Amniotic epithelial cell (primary cell): ENCODE measurements around a stretch of chr1.

- RRBS = no CpG with 5 or more reads among the region's 4 CpGs
Measured at GRCh38 chr1:206750323-206750698, 20.3 kb upstream of the IL19 start.

DNA sequence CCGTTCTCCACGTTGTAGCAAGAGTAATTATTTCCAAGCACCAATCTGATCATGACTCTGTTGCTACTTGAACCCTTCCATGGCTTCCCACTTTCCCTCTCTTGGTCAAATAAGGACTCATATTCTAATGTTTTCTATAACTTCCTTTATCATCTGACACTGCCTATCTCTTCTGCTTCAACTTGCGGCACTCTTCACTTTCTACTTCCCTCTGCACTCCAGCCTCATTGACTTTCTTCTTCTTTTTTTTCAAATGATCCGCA lies 7.2 kb upstream of the IL10 start:
- RRBS = no CpG with 5 or more reads among the region's 4 CpGs

DNA sequence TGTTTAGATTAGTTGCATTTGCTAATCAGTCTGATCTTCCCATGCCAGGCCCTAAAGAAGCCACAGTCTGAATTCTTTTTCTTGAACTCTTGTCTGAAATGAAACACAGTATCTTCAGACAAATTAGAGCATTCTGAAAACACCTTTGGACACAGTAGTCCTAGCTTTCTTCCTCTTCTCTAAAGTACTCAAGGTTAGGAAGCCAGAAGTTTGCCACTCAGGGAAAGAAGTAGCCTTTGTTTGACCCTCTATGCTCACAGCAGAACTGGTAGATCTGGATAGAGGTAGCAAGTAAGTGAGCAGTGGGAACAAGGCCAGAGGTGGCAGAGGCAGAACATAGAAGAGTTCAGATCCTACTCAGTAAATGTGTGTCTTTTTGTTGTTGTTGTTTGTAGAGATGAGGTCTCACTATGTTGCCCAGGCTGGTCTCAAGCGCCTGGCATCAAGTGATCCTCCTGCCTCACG lies 7.3 kb upstream of the PIGR start:
- RRBS = no CpG with 5 or more reads among the region's 2 CpGs

GRCh38 chr1:207030874-207031490 lies 1.6 kb downstream of the C1orf116 start:
- RRBS = no CpG with 5 or more reads among the region's 1 CpG

- RRBS = no CpG with 5 or more reads among the region's 5 CpGs
Measured at GRCh38 chr1:207054345-207055260, 1.5 kb downstream of the PFKFB2 start.

DNA sequence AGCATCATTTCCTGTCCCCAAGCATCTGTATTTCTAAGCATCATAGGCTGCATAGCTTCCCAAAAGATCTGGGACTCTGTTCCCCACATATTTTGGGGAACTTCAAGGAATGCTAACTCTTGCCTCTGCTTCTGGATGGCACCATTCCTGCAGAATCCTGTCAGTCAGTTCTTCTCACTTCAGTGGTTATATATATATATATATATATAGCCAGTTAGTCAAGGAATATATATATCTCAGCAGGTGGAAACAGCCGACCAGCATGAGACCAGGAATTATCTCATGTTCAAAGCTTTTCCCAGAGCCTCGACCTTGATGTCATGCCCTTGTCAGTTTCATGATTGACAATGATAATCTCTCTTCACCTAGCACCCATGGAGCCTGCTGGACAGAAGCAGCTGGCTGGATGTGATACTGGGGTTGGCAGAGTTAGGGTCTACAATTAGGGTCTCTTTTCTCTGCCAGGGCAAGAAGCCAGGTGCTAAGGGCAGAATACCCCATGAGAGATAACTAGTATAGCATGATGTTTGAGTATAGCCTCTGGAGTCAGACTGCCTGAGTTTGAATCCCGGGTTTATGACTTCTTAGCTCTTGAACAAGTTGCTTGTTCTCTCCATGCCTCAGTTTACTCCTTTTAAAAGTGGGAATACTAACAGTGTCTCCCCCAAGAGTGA lies 2.5 kb downstream of the PFKFB2 start:
- RRBS = no CpG with 5 or more reads among the region's 3 CpGs

DNA sequence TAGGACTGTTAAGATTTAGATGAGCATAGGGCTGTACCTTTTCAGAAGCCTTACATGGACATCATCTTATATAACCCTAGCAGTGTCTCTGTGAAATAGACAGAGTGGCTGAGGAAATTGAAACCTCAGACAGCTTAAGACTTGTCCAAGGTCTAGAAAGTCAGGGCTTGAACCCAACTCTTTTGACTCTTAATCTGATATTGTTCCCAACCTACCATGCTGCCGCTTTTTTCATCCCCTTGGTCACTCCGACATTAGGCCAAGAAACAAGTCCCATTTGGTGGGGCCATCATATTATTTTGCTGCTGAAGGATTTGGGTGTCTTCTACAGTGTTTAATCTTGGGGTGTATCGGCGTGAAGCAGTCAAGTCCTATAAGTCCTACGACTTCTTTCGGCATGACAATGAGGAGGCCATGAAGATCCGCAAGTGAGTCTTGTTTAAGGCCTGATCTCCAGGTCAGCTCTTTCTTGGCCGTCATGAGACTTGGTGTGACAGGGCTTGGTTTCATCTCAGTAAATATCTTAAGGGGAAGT lies 9.3 kb downstream of the PFKFB2 start:
- RRBS = no CpG with 5 or more reads among the region's 8 CpGs

DNA sequence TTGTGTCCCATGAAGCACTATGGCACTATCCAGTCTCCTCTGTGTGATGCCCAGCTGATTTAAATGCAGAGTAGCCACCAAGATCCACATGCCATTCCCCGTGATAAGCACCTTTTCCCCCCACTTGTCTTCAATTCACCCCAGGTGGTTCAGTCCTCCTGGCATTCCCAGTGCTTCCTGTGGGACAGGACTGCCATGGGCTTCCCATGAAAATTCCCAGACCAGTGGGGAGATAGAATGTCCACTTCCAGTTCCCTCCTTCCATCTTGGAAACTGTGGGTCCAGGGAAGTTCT lies 49.1 kb downstream of the C4BPA start:
- RRBS = no CpG with 5 or more reads among the region's 1 CpG

DNA sequence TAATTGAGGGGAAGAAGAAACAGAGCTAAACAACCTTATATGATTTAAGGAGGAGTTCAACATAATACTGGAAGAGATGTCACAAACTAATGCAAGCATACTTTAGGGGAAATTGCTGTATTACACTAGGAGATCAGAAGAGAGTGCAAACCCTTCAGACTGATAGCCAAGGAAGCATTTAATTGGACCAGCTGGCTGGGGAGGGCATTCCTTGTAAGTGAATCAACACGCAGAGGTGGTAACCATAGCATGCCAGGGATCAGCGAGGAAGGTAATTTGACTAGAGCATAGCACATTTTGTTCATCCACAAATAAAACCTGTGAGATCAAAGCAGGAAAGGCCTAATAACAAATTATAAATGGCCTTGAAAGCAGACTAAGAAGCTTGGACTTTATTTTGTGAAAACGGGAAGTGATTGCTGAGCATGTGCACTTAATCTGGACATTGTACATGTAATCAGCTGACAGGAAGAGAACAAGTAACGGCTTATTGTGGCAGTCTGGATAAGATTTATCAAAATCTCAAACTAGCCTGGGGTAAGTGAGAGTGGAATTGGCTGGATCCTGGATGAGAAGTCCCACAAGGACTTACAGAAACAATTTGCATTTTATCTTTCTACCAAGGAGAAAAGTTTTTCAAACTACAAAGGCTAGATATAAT lies 11.7 kb upstream of the CD55 start:
- RRBS = no CpG with 5 or more reads among the region's 4 CpGs

- RRBS = no CpG with 5 or more reads among the region's 18 CpGs
Measured at GRCh38 chr1:207321149-207321387, 410 bp upstream of the CD55 start.

GRCh38 chr1:207328763-207329697 lies 7.6 kb downstream of the CD55 start:
- RRBS = no CpG with 5 or more reads among the region's 5 CpGs

- RRBS = 1% methylated on average over 5 of the region's 53 CpGs
Measured at GRCh38 chr1:207752214-207753039, 573 bp downstream of the CD46 start.

DNA sequence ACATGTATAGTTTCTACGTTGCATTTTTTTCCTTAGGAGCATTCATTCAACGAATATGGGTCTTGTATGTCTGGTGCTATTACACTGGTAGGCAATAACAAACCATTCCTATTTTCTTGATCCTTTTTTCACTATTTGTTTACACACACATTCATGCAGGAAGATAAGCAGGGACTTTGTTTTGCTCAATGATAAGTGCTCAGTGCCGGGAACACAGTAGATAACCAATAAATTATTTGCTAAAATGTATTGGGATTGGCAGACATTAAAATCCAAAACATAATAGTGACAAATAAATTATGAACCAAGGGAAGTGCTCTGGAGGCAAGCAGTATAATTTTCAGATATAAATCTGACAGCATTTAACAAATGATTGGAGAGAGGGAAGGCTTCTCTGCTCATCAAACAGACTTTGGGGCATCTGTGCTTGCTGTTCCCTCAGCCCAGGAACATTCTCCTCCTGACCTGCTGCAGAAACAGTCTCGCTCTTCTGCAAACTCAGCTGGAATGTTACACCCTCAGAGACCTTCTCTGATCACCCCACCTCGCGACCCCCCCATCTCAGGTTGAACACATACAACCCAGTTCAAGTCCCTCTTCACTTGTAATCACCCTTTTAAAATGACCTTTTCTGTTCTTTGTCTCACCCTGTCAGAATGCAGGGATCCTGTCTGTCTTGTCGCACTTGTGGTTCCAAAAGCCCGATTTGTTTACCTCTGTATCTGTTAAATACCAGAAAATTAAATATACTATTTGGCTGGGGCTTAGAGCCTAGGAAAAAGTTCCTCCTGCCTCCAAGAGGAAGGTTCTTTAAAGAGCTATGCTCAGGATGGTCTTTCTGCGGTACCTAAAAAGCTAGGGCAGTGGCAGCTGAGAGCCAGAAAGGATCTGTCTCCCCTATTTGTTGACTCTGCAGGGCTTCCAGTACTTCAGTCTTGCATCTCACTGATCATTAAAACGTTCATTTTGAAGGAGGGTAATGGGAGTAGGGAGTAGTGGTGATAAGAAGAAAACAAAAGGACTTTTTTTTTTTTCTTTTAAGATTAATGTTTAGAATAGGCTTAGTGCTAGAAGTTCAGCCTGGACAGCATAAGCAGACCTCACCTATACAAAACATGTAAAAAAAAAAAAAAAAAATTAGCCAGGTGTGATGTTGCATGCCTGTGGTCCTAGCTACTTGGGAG lies 2.4 kb downstream of the CD46 start:
- RRBS = no CpG with 5 or more reads among the region's 10 CpGs

DNA sequence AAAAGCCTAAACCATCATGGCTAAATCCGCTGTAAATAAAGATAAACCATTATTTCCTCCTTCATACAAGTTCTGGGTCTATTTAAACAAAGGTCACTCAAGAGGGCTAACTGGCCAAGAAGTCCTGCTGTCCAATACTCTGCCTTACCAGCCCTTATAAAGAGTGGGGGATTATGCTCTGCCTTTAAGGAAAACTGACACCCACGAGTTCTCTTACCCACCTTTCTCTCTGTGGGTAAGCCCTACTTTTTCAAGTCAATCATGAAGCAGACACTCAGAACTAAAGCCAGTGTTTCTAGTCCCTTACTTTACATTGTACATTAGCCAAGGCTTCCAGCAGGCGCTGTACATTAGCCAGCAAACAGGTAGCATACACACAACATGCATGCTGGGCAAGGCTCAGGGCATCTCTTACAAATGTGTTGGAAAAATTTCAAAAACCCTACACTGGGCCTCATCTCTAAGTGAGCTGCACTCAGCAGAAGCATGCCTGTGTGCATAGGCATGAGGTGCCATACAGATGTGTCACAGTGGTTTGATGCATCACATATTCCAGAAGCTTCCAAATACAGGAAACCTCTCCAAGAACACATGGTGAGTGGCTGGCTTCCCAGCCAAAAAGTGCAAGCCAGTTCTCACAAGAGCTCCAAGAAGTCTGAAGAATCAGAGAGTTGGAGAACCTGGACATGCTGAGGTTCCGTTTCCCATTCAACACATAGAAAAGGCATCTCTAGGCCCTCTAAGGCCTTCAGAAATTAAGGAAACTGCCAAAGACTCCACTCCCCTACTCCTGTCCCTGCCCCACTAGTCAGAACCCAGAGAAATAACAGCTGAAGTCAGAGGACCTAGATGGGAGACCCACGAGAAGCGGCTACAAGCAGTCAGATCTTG lies 58.2 kb downstream of the CD46 start:
- RRBS = no CpG with 5 or more reads among the region's 6 CpGs

DNA sequence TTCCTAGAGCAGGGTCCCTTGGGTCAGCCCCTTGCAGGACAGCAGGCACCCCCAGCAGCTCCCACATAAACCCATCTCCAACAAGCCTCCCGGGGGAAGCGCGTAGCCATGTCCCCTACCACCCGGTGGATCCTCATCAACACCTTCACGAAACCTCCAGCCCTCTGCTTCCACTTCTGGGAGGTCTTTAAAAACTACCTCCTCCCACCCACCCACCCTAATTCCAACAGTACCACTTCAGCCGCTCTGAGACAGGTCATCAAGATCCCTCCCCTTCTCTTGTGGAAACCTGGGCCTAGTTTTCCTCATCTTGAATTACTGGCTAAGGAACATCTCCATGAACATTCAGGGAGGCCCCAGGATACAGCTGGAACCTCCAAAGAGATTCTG lies 59.6 kb downstream of the CD46 start:
- RRBS = no CpG with 5 or more reads among the region's 6 CpGs

- RRBS = no CpG with 5 or more reads among the region's 9 CpGs
Measured at GRCh38 chr1:207812866-207813485, 61.1 kb downstream of the CD46 start.

- RRBS = no CpG with 5 or more reads among the region's 3 CpGs
Measured at GRCh38 chr1:207892991-207893308, 18.0 kb downstream of the CD34 start.

GRCh38 chr1:207907925-207908958 lies 2.7 kb downstream of the CD34 start:
- RRBS = no CpG with 5 or more reads among the region's 8 CpGs

- RRBS = no CpG with 5 or more reads among the region's 12 CpGs
Measured at GRCh38 chr1:208026985-208027521, 116.1 kb upstream of the CD34 start.